Vein endothelial cell (primary cell): ENCODE results near the genes MYOG and OPTC.

DNA sequence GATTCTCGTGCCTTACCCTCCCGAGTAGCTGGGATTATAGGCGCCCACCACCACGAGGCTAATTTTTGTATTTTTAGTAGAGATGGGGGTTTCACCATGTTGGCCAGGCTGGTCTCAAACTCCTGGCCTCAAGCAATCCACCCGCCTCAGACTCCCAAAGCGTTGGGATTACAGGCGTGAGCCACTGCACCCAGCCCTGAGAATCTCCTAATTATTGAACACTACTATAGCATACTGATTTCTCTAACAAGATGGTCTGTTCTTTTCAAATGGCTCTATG, 13.2 kb upstream of the KLHL12 start:
- CAGE, long polyA plus RNA = no peak

DNA sequence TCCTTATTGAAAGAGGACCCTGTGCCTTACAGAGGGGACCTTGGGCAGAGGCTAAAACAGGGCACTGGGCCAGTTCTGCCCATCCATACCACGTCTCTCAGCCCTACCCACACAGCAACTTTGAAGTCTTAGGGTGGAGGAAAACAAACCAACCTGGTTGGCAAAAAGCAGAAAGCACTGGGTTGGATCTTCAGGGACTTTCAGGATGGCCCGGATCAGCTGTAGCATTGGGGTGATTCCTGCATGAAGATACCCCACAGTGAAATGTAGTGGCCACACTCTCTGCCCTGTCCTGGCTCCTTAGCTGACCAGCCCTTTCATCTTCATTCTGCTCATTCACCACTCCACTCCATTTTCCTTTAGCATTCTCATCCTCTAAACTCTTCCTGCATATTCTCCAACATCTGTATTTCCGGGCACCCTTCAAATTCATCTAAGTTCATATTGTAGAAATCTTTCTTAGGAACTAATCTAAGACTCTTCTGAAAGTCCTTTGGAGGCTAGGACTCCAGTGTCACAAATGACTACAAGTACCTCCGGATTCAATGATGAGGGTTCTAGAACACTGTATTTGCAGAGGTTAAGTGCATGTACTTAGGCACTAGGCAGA, 3.5 kb downstream of the CYB5R1 start:
- CAGE, long polyA plus RNA = no peak

GRCh38 chr1:203026914-203027275, 604 bp downstream of the PPFIA4 start:
- CAGE, long polyA plus RNA = no peak

- CAGE, long polyA plus RNA = no peak
Measured at GRCh38 chr1:203085960-203086685, at the start of gene MYOG. Gene MYOG (minus strand): TSS chr1:203086012.

GRCh38 chr1:203176008-203176226, 291 bp upstream of the MYBPH start:
- CAGE, long polyA plus RNA = no peak

- CAGE, long polyA plus RNA = no peak
Measured at GRCh38 chr1:203289120-203290167, 15.9 kb upstream of the BTG2 start.

GRCh38 chr1:203308372-203308508, 2.9 kb downstream of the BTG2 start:
- CAGE, long polyA plus RNA = no peak

DNA sequence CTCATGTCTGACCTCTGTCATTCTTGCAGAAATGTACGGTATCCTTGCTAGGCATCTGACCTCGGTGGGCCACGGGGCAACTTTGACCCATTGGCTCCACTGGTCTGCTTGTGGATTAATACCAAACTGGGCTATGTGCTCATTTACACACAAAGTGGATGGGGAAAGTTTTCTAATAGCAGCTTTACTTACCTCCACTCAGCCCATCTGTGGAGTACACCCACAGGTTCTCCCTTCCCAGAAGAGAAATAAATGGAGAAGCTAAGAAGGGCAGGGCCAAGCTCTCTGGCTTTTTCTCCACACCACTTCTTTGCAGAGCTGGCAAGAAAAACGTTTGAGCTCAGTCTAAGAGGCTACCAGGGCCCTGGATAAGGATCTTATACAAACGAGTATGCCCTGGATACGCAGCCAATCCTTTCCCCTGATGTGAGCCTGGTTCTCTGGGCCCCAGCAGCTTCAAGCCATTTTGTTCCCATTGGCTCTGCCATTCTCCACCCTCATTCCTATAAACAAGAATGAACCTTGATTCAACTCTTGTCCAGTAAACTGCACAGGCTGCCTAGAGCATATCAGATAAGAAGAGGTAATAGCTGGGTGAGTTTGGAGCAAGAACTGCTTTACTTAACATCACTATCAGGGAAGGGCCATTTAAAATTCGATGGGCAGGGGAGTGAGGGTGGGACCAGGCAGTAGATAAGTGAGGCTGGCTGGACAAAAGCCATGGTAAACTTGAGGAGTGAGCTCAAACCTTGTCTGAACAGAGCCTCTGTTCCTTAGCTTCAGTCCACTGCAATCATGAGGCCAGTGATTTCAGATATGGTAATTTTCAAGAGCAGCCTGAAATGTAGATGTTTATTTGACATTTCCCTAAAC, 11.2 kb downstream of the BTG2 start:
- CAGE, long polyA plus RNA = no peak

DNA sequence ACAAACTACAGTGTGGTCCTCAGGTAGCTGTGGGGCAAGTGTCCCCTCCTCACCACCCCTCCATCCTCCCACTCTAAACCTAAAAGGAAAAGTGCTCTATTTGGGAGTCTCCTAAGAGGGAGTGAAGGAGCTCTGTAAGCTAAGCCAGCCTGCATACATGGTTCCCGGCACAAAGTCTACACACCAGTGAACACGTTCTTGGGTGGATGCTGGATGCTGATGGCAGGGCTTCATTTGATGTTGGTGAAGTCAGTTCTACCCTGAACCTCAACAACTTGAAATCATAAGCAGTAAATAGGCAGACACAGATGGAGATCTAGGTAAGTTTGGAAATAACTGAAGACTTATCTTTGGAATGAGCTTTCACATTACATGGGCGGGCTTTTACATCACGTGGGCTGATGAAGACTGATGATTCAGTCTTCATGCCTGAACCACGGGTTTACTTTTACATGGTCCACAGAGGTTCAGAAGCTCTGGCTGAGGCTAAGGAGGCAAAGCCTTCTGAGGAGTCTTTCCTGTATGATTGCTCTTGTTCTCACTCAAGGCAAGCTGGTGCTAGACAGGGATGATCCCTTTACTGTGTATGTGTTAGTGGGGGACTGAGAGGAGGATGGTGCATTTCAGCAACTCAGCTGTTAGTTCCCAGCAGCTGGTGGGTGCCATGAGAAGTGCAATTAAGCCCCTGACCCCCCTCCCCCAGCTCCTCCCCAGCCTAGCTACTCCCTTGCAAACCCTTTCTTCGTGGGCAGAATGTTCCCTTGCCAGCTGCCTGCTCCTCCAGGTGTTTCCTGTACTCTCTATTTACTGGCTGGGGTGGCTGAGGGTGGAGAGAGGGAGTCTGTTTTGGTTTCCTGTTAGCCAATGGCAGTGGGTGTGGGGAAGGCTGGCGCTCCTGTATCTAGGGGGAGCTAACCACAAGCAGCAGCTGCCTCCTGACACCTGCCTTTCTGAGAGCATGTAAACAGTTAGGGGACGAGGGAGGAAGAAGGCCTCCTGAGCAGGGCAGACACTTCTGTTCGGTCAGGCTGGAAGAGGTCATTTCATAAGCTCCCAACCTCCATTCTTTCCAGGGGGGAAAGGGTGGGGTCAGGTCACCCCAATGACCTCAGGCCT, 15.3 kb downstream of the BTG2 start:
- CAGE, long polyA plus RNA = no peak

GRCh38 chr1:203324567-203324941, 19.2 kb downstream of the BTG2 start:
- CAGE, long polyA plus RNA = no peak

DNA sequence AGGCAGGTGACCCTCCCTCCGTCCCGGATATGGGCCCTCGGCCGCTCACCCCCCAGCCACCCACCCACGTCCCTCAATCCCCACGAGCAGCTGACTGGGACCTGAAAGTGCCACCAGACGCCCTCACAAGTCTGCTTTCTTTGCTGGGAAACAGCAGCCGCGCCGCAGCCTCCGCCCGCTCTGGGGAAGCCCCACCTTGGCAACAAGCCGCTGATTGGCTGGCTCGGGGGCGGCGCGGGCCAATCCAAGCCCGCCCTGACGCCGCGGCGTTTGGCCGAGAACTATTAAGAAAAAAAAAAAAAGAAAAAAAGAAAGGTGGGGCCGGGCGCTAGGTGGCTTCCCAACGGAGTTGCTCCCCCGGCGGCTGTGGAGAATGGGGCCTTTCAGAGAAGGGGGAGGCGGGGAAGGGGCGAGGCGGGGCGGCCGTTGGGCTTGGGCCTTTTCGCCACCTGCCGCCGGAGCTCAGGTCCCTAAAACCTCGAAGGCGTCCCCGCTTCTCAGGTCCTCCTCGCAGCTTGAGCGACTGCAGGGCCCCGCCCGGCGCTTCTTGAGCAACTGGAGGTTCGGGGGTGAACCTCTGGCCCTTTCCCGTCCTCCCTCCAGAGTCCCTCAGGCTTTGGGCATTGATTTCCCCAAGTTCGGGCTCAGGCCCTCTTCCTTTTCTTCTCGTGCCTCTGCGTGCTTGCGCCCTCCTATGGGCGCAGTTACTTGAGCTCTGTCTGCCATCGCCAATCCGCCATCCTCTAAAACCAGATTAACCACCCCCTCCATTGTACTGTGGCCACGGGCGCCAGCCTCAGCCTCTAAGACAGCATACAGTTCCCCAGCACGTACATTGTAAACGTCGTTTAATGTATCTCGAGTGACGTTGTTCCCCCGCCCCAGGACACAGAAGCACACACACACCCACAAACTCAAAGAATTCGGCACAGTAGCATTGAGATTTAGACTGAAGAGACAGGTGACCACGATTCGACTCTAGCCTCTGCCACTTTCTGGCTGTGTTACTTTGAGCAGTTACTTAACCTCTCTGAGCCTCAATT, 22.3 kb downstream of the BTG2 start:
- CAGE, long polyA plus RNA = no peak

DNA sequence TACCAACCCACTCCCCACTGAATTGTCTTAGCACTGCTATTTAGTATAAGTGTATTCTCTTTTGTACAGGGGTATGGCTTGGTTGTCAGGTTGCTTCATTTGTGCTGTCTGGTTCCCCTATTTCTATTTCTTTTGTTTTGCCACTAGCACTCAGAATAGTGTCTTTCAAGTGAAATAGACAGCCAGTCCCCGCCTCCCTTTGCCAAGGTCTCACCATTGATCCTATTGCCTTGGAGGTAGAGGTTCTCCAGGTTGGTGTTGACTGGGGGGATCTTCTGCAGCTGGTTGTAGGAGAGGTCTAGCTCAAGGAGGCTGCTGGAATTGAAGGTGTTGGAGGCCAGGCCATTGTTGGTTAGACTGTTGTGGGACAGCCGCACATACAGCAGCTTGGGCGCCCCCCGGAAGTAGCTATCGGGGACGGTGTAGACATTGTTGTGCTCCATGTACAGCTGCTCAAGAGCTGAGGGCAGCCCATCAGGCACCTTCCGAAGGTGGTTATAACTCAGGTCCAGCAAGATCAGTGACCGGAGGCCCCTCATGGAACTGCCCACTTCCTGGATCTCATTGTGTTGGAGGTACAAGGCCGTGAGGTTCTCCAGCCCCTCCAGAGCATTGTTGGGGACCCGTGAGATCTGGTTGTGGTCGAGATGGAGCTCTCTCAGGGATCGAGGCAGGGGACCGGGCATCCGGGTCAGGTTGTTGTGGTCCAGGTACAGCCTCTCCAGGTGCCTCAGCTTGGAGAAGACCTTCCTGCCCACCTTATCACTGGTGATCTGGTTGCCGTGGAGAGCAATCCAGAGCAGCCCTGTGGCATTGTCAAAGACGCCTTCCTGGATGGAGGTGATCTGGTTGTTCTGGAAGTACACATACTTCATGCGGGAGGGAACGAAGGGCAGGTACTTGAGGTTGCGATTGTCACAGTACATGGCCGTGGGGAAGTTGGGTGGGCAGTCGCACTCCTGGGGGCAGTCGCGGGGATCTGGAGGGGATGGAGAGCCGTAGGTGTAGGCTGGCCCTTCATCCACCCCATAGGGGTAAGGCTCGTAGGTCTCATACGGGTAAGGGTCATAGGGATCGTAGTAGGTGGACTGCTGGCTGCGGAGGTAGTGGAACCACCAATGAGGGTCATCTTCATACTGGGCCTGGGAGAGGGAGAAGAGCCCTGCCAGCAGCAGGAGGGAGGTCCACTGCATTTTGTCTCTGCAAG, 3.4 kb downstream of the FMOD start:
- CAGE, long polyA plus RNA = no peak

DNA sequence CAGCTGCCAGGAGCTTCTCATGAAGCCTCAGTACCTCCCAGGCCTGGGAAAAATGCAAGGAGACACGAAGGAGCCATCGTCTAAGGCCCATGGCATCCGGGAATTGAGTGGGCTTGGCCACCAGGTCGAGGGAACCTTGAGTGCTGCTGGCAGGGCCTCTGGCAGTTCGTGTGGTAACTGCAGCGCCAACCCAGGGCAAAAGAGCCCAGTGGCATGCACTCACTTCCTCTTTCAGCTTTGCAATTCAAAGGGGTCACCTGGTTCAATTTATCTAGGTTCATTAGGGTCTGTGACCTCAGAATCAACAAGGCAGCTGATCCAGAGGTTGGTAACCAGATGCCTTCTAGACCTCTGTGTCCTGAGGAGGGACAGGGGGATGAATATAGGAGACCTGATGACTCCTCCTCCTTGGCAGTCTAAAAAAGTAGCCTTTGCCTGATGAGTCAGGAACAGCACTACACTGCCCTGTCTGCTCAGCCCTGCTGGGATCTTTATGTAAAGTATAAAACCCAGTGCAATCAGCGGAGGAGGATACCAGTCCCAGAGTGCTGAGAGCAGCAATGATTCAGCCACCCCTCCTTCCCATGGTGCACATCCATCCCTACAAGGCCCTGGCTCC, 11.0 kb upstream of the FMOD start:
- CAGE, long polyA plus RNA = no peak

GRCh38 chr1:203364376-203365235, 13.7 kb upstream of the FMOD start:
- CAGE, long polyA plus RNA = no peak

DNA sequence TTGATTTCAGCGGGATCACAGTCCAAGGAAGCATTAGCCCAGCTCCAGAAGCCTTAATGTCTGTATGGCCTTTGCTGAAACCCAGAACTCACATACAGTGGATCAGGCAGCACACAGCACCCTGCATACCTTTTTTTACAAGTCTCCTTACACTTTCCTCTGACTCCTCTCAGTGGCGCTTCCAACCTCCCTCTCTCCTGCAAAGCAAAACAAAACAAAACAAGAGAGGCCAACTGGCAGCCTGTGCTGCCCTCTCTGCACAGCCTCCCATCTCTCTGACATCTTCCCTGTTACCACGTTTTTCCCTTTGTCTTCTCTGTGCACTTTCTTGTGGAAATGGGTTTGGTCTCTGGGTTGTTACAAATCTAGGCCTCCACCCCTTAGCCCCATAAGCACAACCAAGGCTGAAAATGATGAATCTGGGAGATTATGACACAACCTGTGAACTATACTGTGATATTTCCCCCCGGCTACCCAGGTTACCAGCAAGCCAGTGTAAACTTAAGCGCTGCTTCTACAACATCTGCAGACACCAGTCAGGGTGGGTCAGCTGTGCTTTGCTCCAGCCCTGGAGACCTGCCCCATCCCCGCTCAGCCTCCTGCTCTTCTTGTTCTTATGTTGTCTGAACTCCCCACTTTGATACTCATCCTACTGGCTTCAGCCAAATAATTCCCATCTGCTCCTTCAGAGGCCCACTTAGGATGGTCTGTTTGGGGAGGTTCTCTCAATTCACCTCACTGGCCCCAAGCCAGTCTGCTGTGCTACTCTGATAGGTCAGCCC, 54.9 kb upstream of the FMOD start:
- CAGE, long polyA plus RNA = no peak

- CAGE, long polyA plus RNA = no peak
Measured at GRCh38 chr1:203493913-203494288, at the start of gene OPTC. Gene OPTC (plus strand): TSS chr1:203494153.

DNA sequence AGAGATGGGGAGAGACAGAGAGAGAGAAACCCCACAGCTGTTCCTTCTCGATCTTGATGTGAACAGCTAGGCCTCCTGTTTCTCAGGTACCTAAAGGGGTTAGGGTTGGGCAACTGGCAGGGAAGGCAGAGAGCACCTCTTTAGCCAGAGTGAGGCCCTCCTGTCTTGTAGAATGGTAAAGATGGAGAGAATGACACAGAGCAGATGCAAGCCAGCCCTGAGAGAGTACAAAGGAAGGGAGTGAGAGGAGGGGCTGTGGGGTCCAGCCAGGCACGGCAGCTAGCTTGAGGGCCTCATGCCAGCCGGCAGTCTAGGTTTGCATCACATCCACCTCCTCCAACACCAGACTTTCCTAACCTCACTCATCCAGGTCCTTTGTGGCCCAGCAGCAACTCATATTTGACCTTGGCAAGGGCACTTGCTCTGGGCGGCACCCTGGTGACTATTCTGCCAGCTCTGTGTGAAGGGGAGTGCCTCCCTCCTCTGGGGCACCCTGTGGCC, 13.2 kb downstream of the OPTC start:
- CAGE, long polyA plus RNA = no peak

DNA sequence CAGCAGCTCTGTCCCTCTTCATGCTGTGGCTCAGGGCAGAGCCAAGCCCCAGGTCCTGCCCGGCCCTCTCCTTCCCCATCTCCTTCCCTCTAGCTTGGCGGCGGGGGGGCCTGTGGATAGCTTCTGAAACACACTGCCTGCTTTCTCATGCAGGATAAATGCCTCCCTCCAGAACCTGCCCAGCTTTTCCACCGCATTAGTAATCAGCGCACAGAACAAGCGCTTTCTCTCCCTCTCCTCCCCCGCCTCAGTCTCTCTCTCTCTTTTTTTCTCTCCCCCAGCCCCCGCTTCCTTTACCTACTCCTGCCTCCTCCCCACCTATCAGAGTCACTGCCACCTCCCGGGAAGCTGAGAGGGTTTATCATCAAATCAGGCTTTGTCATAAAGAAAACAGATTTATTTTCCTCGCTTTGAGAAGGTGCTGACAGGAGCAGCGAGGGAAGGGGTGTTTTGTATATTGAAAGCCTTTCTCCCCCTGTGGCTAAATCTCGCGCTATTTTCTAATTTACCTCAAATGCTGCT, 20.1 kb downstream of the OPTC start:
- CAGE, long polyA plus RNA = no peak

DNA sequence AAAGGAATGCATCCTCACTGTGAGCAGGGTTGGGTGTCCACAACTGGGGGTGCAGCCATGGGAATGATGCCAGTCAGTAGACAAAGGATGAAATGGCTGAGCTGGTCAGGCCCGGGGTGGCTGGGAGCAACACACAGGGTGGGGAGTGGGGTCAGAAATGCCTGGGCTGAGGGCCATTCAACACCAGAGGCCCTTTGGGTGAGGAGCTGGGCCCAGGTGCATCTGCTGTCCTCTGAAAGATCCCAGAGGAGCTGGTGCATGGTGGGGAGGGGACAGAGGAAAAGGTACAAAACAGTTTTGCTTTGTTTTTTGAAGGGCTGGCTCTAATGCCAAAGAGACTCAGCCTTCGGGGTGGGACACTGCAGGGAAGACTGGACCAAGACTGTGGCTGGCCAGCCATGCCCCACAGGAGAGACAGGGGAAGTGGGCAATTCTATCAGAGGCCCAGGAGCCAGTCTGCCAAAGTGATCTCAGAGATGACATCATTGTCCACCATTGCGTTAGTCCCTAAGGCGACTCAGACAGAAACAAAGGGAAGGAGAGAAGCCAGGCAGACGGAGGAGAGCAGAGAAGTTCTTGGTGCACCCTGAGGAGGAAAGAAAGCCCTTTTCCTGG, 26.2 kb downstream of the OPTC start:
- CAGE, long polyA plus RNA = no peak

DNA sequence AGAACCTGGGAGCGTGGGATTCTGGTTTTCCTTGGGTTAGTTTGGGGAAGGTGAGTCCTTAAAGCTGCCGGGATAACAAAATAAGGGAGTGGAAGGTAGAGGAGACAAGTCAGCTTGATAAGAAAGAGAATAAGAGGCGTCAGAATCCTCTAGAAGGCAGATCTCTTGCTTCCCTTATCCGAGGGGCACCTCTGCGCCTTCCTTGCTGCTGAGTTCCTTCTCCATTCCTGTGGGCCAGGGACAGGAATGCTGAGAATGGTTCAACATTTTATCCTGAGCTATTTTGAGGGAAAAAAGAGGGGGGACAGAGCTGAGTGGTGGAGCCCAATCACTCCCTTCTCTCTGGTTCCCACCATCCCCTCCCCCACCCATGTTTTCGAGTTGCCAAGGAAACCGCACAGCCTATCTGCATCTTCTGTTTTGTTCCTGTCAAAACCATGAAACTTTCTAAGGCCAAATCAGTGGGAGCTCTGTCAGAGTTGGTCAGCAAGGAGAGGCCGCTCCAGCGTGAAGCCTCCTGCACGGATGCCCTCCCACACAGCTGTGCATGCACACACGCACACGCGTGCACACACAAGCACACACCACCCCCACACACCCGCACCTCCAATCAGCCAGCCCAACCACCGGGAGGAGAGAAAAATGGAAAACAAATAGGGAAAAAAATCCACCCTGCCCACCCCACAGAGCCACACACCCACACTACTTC, 54.6 kb upstream of the ATP2B4 start:
- CAGE, long polyA plus RNA = no peak